Skeletal muscle tissue (tissue), 7 donors: ENCODE measurements around the genes TCTN1 and CUX2.

- PRO-cap, 3 experiments: no peak in any of the 3 experiments
- RAMPAGE, long total RNA: no peak
- RRBS, 2 experiments: no CpG with 5 or more reads among the region's 6 CpGs
These were observed 20.0 kb downstream of the C12orf76 start for GRCh38 chr12:110028272-110028734.

- PRO-cap, 3 experiments: no peak in any of the 3 experiments
- RAMPAGE, long total RNA: no peak
- RRBS, 2 experiments: no CpG with 5 or more reads among the region's 11 CpGs
These were observed 16.4 kb upstream of the IFT81 start for GRCh38 chr12:110107648-110108299.

- PRO-cap, 3 experiments: no peak in any of the 3 experiments
- RAMPAGE, long total RNA: no peak
- RRBS, 2 experiments: no CpG with 5 or more reads among the region's 5 CpGs
These were observed 12.7 kb upstream of the IFT81 start for GRCh38 chr12:110111258-110112040.

GRCh38 chr12:110279962-110281165, 683 bp upstream of the ATP2A2 start:
- PRO-cap, 3 experiments: peak in 3 of 3 experiments; most common plus-strand start chr12:110280616 (in 3); most common minus-strand start chr12:110280487 (in 1)
- RAMPAGE, long total RNA: no peak
- RRBS, 2 experiments: 3% methylated on average over 21 to 32 of the region's 77 CpGs

DNA sequence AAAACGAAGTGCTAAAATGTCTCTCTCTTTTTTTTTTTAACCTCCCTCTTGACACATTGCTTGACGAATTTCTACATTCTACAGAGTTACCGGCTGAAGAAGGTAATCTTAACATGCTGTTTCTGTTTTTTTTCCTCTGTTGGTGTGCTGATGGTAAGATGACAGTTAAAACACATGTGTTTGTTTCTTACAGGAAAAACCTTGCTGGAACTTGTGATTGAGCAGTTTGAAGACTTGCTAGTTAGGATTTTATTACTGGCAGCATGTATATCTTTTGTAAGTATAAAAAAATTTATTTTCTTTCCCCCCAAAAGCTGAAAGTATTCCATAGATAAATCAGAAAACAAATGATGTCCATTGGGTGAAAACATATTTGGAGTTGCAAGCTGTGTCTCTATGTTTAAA, 1.5 kb downstream of the ATP2A2 start:
- PRO-cap, 3 experiments: no peak in any of the 3 experiments
- RAMPAGE, long total RNA: no peak
- RRBS, 2 experiments: no CpG with 5 or more reads among the region's 3 CpGs

- PRO-cap, 3 experiments: peak in 2 of 3 experiments; most common plus-strand start chr12:110283237 (in 1); most common minus-strand start chr12:110283135 (in 2)
- RAMPAGE, long total RNA: no peak
- RRBS, 2 experiments: no CpG with 5 or more reads among the region's 8 CpGs
These were observed 2.3 kb downstream of the ATP2A2 start for GRCh38 chr12:110282925-110284216.

DNA sequence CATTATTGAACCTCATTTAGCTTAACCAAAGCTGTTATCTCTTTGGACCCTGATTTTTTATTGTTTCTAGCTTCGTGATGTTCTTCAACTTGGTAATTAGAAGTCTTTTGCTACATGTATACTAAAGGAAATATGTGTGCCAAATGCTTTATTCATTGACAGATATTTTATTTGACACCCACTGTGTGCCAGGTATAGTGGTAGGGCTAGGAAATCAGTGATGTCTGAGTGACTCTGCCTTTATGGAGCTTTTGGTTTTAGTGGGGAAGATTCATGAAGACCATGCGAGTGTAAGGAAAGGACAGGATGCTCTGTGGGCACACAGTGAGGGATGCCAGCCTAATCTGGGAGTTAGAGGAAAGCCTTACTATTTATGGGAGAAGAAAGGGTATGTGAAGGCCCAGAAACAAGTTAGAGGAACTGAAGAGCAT, 35.4 kb downstream of the ATP2A2 start:
- PRO-cap, 3 experiments: no peak in any of the 3 experiments
- RAMPAGE, long total RNA: no peak
- RRBS, 2 experiments: no CpG with 5 or more reads among the region's 2 CpGs

GRCh38 chr12:110339096-110339910, 58.3 kb downstream of the ATP2A2 start:
- PRO-cap, 3 experiments: no peak in any of the 3 experiments
- RAMPAGE, long total RNA: no peak
- RRBS, 2 experiments: no CpG with 5 or more reads among the region's 8 CpGs

GRCh38 chr12:110350200-110351115, 53.0 kb downstream of the ANAPC7 start:
- PRO-cap, 3 experiments: no peak in any of the 3 experiments
- RAMPAGE, long total RNA: no peak
- RRBS, 2 experiments: no CpG with 5 or more reads among the region's 13 CpGs

DNA sequence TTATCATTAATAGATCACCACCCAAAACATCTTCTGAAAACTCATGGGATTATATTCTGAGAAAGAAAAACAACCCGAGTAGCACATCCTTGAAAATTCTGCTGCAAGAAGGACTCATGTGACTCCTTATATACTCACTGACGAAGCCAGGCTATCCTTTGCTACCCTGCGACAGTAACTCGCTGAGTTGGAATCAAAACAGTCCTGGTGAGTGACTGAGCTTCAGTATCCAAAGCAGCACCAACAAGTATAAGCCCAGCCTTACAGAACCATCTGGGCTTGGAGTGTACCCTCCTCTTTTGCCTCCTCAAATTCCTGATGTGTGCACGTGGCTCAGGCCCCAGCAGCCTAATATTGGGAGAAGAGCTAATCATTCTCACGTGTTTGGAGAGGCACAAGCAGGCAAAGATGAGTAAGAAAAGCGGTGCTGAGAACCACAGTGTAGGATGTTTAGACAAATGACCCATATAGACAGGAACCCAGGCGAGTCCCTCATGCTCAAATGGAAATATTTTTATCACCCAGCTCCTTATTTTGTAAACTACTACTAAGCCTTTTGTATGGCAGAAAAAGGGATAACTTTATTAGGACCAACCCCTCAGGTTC, 34.4 kb downstream of the PPTC7 start:
- PRO-cap, 3 experiments: peak in 1 of 3 experiments; most common plus-strand start position 379 of the sequence (in 1); most common minus-strand start position 273 of the sequence (in 1)
- RAMPAGE, long total RNA: no peak
- RRBS, 2 experiments: no CpG with 5 or more reads among the region's 8 CpGs

GRCh38 chr12:110590592-110591309, 7.6 kb upstream of the PPTC7 start:
- PRO-cap, 3 experiments: no peak in any of the 3 experiments
- RAMPAGE, long total RNA: no peak
- RRBS, 2 experiments: no CpG with 5 or more reads among the region's 7 CpGs

- PRO-cap, 3 experiments: peak in 3 of 3 experiments; most common plus-strand start chr12:110614126 (in 1); most common minus-strand start chr12:110613995 (in 1)
- RAMPAGE, long total RNA: start-site peak on the plus strand at chr12:110614112-110614161, 248 and 230 reads in 2 replicates
- RRBS, 2 experiments: 2 to 3% methylated on average over 37 to 47 of the region's 63 CpGs
These were observed at the start of gene TCTN1 for GRCh38 chr12:110613757-110614829. Gene TCTN1, plus strand, starts transcription at chr12:110614129.

GRCh38 chr12:110717881-110719035, 24.4 kb downstream of the PPP1CC start:
- PRO-cap, 3 experiments: no peak in any of the 3 experiments
- RAMPAGE, long total RNA: no peak
- RRBS, 2 experiments: no CpG with 5 or more reads among the region's 9 CpGs

DNA sequence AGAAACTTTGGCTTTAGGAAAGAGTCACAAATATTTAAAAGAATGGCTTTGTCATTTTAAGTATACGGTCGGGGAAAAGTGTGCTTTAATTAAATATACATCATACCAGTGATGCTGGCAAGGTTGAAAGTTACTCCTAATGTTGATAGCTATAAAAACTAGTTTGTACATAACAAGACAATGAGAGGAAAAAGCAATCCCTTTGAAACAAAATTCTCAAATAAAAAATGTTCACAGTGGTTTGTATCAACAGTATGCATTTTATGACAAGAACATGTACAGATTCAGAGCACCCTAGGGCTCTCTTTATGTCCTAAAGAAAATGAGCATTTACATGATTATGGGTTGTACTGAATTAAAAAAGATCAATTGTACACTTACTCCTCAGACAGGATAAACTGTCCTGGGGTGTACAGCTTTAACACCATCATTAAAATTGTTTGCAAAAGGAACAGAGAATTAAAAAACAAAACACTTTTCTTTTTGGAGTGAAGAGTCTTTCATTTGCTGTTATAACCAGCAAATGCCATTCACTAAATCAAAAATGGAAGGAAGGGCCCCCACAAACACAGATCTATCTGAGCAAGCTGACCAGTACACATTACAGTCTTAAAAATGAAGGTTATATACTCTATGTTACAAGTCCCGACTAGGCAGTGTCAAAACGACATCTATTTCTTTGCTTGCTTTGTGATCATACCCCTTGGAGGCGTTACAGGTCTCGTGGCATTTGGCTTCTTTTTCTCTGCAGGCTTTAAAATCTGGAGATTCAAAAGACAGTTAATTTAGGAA, 22.1 kb downstream of the PPP1CC start:
- PRO-cap, 3 experiments: no peak in any of the 3 experiments
- RAMPAGE, long total RNA: no peak
- RRBS, 2 experiments: no CpG with 5 or more reads among the region's 6 CpGs

- PRO-cap, 3 experiments: no peak in any of the 3 experiments
- RAMPAGE, long total RNA: no peak
- RRBS, 2 experiments: no CpG with 5 or more reads among the region's 5 CpGs
These were observed 2.2 kb upstream of the PPP1CC start for GRCh38 chr12:110744715-110745453.

GRCh38 chr12:110957617-110958086, 37.3 kb upstream of the MYL2 start:
- PRO-cap, 3 experiments: no peak in any of the 3 experiments
- RAMPAGE, long total RNA: no peak
- RRBS, 2 experiments: no CpG with 5 or more reads among the region's 9 CpGs

- PRO-cap, 3 experiments: no peak in any of the 3 experiments
- RAMPAGE, long total RNA: no peak
- RRBS, 2 experiments: 2% methylated on average over 15 to 20 of the region's 65 CpGs
These were observed at the start of gene CUX2 for GRCh38 chr12:111034040-111034578. Gene CUX2, plus strand, starts transcription at chr12:111034165.

DNA sequence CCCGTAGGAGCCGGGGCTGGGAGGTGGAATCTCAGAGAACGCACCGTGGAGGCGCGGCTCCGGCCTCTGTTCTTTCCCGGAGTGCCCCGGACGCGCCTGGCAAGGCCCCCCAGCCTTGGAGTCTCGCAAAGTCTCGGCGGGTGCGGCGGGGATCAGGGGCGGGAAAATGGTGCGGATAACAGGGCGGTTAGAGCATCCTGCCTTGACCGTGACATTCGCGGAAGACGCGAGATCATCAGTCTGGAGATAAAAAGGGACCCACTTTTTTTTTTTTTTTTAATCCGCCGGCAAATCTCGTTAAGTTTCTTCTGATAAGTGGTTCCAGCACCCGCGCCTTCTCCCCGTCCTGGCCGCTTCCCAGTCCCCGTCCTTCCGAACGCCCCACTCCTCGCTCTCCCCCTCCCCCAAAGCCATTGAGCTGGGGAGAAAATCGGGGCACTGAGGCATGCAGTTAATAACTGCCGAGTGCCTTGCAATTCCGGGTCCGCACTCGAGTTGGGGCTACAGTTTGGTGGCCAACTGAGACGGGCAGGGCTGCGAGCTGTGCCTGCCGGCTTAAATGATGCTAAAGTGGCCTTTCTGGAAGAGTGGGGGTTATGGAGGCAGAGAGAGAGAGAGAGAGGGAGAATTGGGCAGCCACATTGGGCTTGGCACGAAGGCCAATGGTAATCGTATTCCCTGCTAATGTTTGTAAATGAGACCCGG, 1.5 kb downstream of the CUX2 start:
- PRO-cap, 3 experiments: no peak in any of the 3 experiments
- RAMPAGE, long total RNA: no peak
- RRBS, 2 experiments: 2 to 4% methylated on average over 12 of the region's 46 CpGs

- PRO-cap, 3 experiments: no peak in any of the 3 experiments
- RAMPAGE, long total RNA: no peak
- RRBS, 2 experiments: no CpG with 5 or more reads among the region's 5 CpGs
These were observed 13.7 kb downstream of the PHETA1 start for GRCh38 chr12:111355138-111355626.

DNA sequence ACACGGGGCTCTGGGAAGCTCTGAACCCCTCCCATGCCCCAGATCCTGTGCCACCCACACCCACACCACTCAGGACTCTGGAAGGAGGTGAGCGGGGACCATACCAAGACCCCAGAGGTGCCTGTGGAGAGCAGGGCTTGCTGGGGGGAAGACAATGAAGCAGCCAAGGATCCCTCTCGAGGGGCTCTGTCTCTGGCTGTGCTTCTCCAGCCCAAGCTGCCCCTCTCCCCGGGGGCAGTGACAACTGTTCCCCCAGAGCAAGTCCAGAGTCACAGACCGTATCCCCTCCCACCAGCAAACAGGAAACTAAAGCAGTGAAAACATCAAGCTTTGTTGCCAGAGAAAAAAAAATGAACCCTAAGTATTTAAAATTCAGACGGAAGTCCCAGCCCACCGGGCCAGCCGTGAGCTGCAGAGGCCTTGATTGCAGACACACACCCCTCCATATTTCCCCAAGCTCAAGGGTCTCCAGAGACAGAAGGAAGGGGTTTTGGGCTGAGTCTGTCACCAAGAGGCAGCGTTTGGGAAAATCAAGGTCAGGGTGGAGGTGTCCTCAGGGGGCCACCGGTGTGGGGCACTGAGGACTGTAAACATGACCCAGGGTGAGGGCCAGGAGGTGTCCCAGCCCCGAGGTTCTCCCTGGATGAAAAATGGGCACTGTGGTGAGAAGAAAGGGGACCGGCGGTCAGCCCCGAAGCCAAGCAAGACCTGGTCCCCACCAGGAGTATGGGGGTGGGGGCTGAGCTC, 7.8 kb downstream of the PHETA1 start:
- PRO-cap, 3 experiments: no peak in any of the 3 experiments
- RAMPAGE, long total RNA: no peak
- RRBS, 2 experiments: 100% methylated on average over 1 of the region's 14 CpGs; no CpG with 5 or more reads in 1 of the 2 experiments